ENCODE measurements around the gene CCDC6.

- RRBS = no CpG with 5 or more reads among the region's 6 CpGs
These were observed 495 bp upstream of the CISD1 start for GRCh38 chr10:58268559-58268774.

- RRBS = no CpG with 5 or more reads among the region's 6 CpGs
These were observed 20.9 kb downstream of the SLC16A9 start for GRCh38 chr10:59688716-59689272.

DNA sequence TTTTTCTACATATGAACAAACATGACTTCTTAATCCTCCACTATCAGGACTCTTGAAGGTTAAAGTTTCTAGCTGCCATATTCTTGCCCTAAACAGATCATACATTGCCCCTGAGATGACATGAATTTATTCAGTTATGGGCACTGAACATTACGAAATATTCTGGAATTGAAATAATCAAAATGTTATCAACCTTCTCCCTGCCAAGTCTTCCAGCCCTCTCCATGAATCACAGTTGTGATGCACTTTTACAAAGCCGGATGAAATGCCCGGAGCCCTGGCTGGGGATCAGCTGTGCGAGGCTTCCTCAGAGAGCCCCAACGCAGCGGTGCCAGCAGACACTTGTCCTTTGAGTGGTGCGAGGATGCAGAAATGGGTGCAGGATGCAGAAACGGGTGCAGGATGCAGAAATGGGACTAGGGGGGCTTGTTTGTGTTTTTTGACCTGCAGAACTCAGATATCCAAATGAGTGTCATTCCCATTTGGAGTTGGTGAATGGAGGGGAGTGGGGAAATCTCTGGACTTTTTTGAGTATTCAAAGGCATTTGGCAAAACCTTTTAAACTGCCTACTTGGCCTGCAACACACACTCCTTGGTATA, 2.7 kb downstream of the MRLN start:
- RRBS = no CpG with 5 or more reads among the region's 8 CpGs

- RRBS = no CpG with 5 or more reads among the region's 2 CpGs
These were observed 58.9 kb downstream of the CCDC6 start for GRCh38 chr10:59847335-59847891.

DNA sequence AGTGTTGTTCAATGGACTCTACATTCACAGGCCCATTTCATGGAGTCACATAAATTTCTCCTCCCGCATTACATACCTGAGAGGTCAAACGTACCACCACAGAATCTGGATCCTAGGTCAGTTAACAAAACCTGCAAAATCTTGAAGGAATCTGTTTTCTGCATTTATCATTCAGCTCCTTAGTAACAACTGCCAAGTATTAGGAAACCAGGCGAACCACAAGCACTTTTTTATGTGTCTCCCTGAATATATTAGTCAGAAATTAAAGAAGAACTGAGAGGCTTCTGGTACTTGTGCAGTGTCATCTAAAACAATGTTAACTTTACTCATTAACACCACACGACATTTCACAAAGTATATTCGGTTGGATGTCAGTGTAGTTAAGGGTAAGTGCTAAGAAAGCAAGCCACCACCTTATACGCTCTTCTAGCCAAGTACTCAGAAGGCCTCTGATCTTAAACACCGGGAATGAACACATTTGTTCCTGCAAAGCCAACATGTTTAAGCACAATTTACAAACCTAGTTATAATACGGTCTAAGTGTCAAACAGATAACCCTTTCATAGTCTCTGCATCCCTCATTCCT, 2.4 kb downstream of the CCDC6 start:
- RRBS = no CpG with 5 or more reads among the region's 8 CpGs

- RRBS = 2% methylated on average over 18 of the region's 100 CpGs
These were observed at the start of gene CCDC6 for GRCh38 chr10:59906089-59907096. TSS of gene CCDC6 (minus strand) at chr10:59906556.

DNA sequence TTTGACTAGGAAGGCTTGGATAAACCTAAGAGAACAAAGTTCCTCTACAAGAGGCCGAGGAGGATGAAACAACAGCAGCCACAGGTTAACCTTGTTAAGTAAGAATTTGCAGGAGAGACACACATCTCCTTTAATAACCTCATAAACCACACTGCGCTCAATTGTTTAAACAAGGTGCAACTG, 632 bp upstream of the CCDC6 start:
- RRBS = no CpG with 5 or more reads among the region's 2 CpGs

DNA sequence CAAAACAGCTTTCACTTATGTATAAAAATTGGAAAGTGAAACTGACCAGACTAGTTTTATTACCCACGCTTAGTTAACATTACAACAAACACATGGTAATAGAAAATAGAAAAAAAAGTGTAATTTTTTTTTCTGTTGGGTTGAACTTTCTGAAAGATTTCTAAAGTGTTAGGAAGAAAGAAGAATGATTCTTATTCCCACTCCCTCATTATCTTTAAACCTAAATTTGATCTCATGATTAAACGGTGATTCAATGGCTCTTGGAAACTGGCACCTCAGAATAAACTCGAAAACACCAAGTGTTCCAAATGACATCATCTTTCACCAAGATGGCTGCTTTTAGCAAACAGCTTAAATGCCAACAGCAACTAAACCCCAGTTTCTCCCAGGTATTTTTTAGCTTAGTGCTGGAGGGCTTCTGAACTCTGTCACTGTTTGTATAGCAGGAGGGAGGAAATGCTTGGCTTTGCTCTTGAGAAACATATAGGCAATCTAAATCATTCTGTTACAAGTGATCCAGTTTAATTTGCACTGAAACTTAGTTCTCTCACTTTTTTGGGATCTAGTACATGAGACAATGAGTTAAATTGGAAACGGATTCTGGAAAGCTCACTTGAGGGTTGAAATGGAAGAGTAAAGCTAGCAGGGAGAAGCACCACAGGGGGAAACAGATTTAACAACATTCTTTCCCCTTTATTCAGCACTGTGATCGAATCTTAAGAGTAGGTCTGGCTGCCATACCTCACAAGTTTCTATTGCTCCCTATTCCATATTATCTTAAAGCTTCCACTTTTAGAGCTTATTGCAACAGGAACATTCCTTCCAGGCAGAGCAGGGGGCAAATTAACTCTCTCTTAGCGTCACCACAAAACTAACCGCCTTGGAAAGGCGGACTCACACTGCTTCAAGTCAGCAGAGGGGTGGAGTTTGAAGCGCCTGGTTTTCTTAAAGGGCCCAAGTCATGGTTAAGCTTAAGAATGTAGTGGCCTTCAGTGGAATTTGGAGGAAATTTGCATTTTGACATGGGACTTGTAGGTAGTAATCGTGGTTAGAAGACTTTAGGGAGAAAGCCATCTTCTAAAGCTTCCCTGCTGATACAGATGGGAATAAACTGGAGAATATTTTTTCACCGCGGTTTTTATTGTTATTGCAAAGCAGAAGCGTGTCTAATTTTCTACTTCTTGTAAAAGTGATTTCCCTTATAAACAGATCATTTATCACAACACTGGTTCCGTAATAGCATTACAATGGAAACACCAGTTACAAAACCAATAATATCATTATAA, 1.8 kb upstream of the CCDC6 start:
- RRBS = no CpG with 5 or more reads among the region's 14 CpGs

- RRBS = no CpG with 5 or more reads among the region's 2 CpGs
These were observed 238.5 kb upstream of the CCDC6 start for GRCh38 chr10:60144799-60145371.

GRCh38 chr10:60236807-60237756, 152.6 kb downstream of the ANK3 start:
- RRBS = no CpG with 5 or more reads among the region's 10 CpGs

GRCh38 chr10:60707779-60708208, 70.5 kb upstream of the CDK1 start:
- RRBS = no CpG with 5 or more reads among the region's 4 CpGs

- RRBS = no CpG with 5 or more reads among the region's 2 CpGs
These were observed 20.4 kb upstream of the RHOBTB1 start for GRCh38 chr10:60964459-60964759.

DNA sequence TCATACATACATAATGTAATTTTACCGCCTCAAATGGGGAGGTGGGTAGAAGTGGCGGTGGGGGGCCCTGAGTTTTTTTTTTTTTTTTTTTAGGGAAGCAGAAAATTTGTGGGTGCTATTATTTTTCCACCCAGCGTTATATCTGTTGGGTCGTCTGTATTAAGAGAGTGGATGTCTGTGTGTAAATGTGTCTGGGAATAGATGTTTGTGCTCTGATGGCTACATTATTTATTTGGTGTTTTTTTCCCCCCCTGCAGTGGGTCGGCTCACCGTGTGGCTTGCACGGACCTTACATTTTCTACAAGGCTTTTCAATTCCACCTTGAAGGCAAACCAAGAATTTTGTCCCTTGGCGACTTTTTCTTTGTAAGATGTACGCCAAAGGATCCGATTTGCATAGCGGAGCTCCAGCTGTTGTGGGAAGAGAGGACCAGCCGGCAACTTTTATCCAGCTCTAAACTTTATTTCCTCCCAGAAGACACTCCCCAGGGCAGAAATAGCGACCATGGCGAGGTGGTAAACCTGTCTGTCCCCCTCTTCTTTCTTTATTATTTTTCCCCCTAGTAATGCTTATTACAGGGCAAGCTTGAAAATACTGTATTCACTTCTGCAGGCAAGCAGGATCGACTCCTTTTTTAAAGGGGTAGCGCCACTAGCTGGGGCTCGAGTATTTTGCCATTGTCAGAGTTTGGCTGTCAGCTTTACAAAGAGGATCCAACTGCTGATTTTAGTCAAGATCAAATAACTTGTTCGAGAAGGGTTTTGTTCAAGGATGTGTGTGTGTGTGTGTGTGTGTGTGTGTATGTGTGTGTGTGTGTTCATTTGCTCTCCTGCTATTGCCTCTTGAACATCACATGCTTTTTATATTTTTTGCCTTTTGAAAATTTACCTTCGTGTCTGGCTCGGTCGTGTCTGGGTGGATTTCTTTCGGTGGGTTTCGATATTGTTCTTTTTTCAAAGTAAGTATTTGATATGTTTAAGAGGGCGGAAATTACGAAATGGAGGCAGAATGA, 709 bp downstream of the ARID5B start:
- RRBS = no CpG with 5 or more reads among the region's 25 CpGs

DNA sequence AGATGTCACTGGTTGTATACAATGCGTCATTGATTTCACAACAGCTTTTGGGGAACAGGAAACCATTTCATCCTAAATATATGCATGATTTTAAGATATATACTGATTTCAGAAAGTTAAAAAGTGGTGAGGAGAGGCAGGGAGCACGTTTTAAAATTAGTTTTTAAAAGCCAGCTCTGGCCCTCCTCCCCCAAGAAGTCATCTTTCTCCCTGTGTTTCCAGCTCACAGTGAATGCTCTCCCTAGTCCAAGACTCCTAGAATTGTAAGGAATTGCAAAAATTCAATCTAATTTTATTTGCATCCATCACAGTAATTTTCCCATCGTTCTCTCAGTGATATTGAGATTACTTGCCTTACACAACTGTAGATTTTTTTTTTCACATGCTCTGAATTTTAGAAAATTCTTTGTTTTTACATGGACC, 64.7 kb downstream of the ARID5B start:
- RRBS = no CpG with 5 or more reads among the region's 3 CpGs

DNA sequence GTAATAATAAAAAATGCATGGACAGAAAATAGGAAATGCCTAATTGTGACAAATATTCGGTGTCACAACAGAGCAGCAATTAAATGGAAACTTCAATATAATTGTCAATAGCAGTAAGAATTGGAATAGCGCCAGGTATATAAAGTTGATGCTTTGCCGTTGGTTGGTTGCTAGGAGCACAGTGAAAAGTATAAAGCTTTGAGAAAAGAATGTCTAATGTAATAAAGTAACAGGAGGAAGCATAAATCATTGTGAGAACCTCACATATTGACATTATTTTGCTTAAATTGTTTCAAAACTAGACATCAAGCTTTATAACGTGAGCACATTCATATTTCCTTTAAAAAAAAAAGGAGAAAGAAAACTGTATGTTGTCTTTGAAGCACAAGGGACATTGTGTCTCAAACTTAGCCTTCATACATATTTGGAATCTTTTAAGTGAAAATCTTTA, 92.2 kb downstream of the ARID5B start:
- RRBS = no CpG with 5 or more reads among the region's 4 CpGs

GRCh38 chr10:62018091-62019008, 116.9 kb downstream of the ARID5B start:
- RRBS = no CpG with 5 or more reads among the region's 9 CpGs

DNA sequence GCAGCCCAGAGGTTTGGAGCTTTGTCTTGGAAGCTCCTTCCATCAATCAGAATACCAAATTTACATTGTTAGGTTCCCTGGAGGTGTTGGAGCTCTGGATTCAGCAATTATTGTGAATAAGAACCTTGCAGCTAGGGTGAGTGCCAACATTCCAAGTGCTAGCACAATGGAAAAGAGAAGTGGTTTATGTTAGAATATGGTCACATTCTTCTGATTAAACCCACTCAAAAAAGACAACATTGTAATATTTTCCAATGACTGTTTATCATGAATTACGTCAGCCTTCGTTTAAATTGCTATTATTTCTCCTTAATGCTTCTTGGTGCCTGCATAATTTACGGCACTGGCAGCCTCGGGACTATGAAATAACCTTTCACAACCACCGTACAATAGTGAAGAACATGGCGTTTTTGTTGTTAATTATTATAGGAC, 117.5 kb downstream of the ARID5B start:
- RRBS = no CpG with 5 or more reads among the region's 6 CpGs

DNA sequence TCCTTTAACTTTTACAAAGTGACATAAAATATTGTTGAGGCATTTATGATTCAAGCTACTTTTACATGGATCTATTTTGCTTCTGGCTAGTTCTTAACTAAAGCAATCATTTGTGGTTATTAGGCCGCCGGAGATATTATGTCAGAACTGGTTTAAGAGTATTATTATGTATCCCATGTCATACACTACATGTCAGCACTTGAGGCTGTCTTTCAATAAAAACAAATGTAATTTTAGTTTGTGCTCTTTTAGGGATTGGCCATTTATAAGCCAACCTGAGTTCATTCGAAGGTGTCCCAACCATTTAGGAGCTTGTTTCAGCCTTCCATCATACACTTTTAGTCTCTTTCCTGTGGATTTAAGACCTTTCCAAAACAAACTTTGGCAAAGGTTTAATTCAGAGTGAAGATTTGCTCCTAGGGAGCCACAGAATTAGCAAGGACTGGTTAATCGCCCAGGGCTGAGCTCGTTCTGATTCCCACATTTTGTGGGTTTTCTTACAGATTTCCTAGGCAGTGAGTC, 118.0 kb downstream of the ARID5B start:
- RRBS = no CpG with 5 or more reads among the region's 5 CpGs

DNA sequence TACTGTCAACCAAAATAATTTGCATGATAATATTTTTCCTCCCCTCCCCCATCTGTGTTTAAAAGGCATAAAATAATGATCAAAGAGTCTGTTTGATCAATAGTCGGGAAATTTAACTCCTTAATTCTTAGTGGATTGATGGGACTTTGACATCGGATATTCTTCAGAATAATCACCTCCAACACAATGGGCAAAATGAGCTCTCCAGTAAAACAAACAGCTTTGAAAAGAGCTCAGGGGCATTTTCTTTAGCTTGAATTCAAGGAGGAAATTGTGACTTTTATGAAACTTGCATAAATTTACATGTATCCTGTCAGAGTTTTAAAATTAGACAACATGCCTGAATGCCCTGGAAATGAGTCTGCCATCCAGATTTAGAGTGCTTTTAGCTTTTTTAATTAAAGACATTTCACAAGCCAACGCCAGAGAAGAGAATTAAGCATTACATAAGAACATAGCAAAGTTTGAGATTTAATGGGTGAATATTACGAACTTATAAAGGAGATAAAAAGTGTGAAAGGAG, 118.9 kb downstream of the ARID5B start:
- RRBS = no CpG with 5 or more reads among the region's 4 CpGs